GM23248 (cell line): ENCODE data around the genes SHISAL2A, SLC1A7 and GLIS1.

DNA sequence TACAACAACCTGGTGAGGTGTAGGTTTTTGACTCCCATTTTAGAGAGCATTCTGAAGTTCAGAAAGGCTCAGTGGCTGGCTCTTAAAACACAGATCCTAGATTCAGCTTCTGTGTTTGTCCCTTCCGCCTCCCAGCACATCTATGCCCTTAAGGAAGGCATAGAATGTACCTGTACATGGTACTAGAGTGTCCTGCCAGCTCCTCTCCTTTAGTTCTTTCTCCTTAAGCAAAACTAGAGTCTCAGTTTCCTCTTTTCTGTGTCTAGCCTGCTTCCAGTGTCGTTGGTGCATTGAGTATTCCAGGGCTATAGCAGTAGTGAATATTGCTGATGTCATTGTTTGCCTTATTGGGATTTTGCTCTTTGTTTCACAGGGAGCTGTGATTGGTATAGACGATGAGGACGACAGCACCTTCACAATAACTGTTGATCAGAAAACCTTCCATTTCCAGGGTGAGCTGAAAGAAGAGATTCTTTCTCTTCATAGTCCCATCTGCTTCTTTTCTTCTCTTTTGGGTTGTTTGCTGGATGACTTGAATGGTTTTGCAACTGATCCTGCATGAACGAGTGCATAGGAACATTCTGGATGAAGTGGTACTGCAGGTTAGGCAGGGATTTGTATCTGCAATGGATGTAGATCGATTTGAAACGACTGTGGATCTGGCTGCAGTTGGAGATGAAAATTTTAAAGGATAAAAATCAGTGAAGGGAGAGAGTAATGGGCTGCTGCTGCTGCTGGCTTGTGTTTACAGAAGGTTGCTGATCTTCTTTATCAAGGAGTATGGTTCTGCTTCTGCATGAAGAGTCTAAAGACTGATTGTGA lies 52.4 kb downstream of the OSBPL9 start:
- RAMPAGE, long total RNA: no peak

DNA sequence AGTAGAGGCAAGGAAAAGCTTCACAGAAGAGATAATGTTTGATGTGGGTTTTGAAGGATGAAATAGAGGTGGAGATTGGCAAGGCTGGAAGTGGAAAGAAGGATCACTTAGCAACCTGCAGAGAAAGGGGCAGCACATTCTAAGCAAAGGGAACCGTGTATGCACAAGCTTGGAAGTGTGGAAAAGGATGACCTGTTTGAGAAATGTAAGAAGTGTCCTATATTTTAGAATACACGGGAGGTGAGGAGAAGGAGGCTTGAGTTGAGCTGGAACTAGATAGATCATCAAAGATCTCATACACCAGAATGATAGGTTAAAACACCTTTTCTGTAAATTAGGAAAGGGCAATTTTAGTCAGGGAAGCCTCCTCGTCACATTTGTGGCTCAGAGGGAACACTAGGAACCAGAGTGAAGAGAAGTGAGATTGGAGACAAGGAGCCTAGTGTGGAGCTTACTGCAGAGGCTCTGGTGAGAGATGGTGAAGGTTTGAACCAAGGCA lies 70.6 kb downstream of the OSBPL9 start:
- RAMPAGE, long total RNA: no peak

DNA sequence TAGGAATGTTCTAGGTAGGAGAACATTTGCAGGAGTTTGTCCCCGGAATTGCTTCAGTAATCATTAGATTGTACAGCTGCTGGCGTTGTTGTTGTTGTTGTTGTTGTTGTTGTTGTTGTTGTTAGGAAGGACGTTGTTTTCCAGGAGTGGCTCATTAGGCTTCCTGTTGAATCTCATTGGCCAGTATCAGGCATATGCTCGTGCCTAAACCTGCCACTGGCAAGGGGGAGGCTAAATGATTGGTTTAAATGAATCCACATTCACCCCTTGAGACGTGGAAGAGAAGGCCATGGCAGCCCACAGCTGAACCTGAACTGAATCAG lies 104.7 kb downstream of the NRDC start:
- RAMPAGE, long total RNA: no peak

DNA sequence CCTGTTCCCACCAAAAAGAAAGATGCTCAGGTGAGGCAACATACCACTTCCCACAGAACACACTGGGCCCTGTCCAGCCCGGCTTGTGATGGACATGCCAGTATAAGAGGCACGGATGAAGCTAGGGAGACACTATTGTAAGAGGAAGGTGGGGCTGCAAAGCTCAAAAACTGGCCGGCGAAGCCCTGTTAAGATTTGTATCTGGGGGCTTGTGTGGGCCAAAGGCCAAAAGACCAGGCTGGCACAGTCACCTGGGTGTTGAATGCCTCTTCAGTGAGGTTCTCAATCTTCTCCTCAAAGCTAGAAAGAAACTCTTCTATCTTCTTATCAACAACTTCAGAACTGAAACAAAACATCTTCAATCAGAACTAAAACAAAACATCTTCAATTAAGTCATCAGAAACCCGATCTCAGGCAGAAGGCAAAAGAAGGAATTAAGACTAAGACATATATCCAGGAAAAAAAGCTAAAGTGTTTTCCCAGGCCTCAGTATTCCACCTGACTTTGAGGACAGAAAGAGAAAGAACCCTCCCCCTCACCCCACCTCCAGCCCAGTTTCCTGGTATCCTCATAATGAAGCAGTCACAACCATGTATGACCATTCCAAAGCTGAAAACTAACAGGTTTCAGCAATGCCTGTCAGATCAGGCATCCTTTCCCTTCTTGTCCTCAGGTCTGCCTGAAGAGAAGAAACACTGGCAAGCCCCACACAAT lies 87.7 kb downstream of the NRDC start:
- RAMPAGE, long total RNA: no peak

DNA sequence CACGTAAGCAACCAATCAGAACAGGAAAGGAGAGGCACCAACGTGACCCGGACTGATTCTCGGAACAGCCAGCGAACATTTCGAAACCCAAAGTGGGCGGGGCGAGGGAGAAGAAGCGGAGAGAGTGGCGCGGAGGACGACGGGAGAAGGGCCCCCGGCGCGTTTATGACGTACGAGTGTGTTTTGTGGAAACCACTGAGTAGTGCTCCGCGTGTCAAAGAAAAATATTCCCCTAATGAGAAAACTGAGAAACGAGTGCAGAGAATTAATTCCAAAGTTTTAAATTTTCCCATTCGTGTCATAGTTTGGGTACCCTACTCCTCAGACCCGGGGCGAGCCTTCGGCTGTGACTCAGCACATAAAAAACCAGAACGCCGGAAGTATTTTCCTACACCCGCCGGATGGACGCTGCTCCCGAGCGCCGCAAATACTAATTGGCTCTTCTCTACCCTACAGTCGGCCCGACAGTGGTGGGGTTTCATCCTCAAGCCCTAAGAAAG lies 367 bp upstream of the NRDC start:
- RAMPAGE, long total RNA: no peak

- RAMPAGE, long total RNA: no peak
Measured at GRCh38 chr1:51957541-51957955, 33.0 kb downstream of the RAB3B start.

DNA sequence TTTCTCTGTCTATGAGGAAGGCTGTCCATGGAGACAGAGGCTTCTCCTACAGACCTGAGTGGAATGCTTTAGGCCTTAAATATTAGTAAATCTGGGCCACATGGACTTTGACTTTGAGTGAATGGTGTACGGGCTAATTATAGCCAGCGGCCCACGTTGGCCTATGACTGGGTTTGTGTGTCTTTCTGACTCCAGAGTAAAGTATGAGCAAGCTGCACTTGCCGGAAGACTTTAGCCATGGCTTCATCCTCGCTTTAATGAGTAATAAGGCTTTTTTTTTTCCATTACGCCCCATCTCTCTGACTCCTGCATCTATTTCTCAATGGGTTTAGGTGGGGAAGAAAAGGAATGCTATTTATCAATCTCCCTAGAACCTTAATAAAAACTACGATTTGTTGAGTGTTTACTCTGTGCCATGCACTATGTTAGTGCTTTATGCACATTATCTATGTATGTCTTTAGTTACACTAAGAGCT lies 21.1 kb downstream of the RAB3B start:
- RAMPAGE, long total RNA: no peak

GRCh38 chr1:52550512-52550843 lies 2.4 kb downstream of the TUT4 start:
- RAMPAGE, long total RNA: no peak

GRCh38 chr1:52632530-52633697 lies at the start of gene SHISAL2A:
Gene SHISAL2A (plus strand): TSS chr1:52633168.
- RAMPAGE, long total RNA: no peak

GRCh38 chr1:53047839-53048528 lies 14.0 kb upstream of the PODN start:
- RAMPAGE, long total RNA: no peak

DNA sequence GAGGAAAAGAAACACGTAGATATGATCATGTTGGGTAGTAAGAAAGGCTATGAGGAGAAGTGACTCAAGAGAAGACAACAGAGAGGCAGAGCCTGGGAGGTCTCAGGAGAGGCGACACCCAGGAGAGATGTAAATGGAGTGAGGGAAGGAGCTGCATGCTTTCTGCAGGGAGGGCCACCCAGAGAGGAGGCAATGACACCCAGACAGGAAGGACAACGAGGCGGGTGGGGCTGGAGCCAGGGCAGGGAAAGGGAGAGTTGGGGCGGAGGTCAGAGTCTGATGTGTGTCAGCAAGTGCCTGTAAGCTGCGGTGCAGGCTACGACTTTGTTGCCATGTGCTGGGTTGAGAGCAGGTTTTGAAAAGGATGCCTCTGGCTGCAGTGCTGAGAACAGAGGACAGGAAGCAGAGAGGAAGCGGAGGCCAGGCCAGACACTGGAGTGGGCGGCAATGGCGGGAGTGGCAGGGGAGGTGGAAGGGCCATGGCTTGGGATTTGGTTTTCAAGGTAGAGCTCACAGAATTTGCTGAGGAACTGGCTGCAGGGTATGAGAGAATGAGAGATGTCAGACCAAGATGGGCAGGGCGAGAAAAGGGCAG lies 31.3 kb downstream of the SLC1A7 start:
- RAMPAGE, long total RNA: no peak

DNA sequence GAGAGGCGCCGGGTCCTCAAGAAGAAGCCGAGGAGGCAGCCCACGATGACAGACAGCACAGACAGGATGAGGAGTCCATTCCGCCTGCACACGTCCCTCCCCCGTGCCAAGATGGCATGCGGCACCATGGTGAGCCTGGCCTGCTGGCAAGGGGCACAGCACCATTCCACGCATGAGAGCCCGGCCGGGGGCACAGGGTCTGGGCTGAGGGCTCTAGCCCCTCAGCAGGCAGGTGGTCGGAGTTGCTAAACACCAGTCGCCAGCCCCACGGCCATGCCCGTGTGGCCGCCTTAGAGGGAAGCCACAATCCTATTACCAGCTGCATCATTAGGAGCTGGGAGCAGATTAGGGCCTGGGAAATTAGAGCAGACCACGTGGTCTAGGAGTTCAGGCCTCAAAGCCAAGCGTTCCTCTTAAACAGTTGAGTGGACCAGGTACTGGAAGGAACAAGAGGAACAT lies at the start of gene SLC1A7:
TSS of gene SLC1A7 (minus strand) at position 317 of the 459 bp plus-strand sequence.
- RAMPAGE, long total RNA: no peak

DNA sequence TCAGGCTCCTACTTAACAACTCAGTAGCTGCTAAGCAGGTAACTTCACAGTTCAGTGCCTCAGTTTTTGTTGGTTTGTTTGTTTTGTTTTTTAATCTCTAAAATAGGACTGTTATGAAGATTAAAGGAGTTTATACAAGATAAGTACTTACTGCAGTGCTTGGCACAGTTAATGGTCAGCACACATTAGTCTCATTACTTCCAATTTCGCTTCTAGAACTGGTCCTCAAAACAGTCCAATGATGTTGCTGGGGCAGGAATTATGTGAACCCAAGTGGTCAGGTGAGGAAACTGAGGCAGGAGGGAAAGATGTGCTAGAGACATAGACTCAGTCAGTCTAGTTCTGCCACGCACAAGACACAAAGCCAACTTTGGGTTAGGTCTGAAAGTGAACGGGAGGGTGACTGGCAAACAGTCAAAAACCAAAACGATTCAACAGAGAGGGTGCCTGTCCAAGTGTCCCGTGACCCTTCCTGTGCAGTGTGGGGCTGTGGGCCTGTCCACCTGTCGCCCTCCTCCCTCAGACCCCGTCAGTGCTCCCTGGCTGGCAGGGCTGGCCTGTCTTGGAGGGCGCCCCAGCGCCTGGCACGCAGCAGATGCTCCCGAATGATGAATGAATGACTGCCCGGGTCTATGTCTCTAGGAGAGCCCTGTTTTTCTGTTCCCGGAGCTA lies 2.5 kb downstream of the LRP8 start:
- RAMPAGE, long total RNA: no peak

DNA sequence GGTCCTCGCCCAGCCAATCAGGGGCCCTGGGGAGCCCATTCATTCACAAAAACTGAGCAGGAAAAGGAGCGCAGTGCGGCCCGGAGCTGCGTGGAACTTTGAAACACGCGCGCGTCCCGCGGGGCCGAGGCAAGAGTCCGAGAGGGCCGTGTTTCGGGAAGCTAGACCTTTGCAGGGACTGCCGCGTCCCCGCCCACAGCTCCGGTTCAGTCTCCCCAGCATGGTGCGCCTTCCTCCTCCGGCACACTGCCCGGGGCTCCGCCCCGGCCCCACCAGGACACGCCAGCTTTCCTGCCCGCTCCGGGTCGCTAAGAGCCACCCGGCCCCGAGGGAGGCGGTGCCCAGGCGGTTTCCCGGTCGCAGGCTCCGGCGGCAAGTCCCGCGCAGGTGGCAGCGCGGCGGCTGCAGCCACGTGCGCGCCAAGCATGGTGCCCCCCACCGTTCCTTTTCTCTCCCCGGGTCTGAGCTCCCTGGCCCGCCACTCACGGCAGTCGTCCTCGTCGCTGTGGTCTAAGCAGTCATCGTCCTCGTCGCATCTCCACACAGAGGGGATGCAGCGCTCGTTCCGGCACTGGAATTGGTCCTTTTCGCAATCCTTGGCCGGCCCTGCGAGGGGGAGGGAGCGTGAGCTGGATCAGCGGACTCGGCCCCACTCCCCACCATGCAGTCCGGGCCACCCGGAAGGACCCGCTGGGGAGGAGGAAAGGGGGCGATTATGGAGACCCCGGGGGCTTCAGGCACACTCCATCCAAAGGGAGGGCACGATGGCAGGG lies 1.3 kb downstream of the LRP8 start:
- RAMPAGE, long total RNA: no peak

GRCh38 chr1:53509280-53509744 lies 50.1 kb downstream of the DMRTB1 start:
- RAMPAGE, long total RNA: no peak

DNA sequence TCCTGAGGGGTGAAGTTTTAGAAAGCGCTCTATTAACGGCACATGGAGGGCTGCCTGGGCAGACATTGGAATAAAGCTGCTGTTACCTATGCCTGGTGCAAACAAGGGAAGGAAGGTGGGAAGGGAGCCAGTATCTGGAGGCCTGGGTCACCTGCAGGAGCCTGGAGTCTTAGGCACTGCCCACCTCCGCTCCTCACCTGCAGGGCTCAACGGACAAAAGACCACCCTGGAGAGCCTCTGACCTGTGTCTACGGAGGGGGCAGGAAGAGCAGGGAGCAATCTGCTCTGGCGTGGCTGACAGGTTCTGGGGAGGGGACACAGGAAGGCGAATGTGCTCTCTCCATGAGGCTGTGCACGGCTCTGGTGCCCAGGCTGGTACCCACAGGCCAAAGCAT lies 69.9 kb downstream of the DMRTB1 start:
- RAMPAGE, long total RNA: no peak

GRCh38 chr1:53738953-53739615 lies at the start of gene GLIS1:
Gene GLIS1 (minus strand): TSS chr1:53739164.
- RAMPAGE, long total RNA: no peak

GRCh38 chr1:53896716-53897356 lies 2.8 kb downstream of the DIO1 start:
- RAMPAGE, long total RNA: no peak

DNA sequence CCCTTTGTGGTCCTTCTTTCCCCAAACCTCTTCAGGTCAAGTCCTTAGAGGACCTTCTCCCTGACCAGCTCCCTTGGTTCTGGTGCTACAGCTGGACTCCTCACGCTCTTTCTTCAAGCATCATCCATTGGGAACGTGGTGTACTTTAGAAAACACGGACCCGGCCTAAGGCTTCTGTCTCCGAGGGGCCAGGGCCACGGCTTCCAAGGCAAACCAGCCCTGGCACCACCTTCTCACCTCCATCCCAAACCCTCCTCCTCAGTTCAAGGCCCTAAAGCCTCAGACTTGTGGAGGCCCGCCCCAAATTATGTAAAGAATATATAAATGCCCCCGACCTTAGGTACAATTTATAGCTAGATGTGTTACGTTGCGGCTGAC lies 640 bp downstream of the IFT25 start:
- RAMPAGE, long total RNA: no peak

DNA sequence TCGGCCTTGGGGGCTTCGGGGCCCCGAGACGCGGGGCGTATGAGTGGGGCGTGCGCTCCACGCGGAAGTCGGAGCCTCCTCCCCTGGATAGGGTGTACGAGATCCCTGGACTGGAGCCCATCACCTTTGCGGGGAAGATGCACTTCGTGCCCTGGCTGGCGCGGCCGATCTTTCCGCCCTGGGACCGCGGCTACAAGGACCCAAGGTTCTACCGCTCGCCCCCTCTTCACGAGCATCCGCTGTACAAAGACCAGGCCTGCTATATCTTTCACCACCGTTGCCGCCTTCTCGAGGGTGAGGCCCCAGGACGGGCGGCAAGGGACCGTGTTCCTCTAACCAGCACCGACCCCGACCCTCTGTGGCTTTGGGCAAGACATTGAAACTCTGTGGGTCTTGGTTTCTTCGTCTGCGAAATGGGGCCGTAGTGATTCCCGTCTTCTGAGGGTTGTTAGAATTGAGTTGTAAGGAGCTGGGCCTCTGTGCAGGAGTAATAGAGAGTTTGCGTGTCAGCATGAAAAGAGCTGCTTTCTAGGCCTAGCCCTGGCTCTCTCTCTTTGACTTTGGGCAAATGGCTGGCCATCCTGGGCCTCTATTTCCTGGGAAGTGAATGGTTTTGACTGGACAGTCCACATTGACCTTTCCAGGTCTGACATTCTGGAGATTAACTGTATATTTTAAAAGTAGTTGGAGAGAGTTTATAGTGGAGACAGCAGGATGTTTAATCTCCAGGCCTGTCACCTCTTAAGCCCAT lies 504 bp downstream of the MRPL37 start:
- RAMPAGE, long total RNA: no peak